AG10803 (cell line): ENCODE measurements around a stretch of chr3.

- RRBS = no CpG with 5 or more reads among the region's 18 CpGs
Observed at GRCh38 chr3:187412397-187412969, 44.3 kb downstream of the RTP4 start.

- RRBS = no CpG with 5 or more reads among the region's 3 CpGs
Observed at GRCh38 chr3:187537726-187538084, 132.5 kb downstream of the SST start.

DNA sequence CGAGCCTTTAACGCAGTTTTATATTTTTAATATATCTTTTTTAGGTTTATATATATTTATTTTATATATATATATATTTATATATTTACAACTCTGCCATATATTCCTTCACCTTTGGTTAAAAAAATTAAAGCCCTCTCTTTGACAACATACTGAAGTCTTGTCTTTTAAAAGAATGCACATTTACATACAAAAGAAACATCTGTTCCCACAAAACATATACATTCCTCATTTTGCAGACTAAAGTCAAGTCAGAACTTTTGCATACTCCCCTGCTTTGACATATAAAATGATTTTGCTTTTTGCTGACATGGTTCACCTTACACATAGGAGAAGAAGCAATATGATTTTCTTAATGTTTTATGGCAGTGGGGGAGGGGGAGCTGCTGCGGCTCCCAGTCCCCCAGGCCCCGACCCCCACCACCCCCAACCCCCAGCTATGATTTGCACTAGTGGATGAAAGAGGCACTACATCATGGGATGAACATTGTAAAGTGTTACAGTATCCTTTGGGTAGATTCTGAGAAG is 19.6 kb upstream of the RTP2 start:
- RRBS = no CpG with 5 or more reads among the region's 4 CpGs

GRCh38 chr3:187764229-187764547 is 18.9 kb upstream of the BCL6 start:
- RRBS = no CpG with 5 or more reads among the region's 5 CpGs

DNA sequence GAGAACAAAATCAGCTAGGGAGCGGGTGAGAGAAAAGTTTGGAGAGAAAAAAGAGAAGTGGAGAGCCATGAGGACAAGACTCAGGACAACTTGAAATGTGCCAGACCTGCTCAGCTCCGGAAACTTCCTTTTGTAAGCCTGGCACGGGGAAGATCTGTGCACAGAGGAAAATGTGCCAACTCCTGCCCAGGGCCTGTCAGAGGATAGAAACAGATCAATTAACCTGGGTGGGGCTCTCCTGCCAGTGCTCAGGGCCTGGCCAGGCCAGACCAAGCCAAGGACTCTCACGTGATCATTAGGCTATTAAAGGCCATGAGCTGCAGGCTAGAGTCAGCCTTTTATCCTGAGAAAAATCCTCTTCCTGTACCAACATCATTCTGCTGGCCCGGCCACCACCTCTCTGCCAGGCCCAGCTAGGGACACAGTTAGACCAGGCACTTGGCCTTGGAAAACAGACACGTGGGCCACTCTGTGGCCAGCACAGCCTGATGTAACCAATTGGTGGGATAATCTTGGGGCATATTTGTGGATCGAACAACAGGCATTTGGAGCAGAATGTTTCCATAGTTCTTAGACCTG is 50.3 kb upstream of the BCL6 start:
- RRBS = no CpG with 5 or more reads among the region's 7 CpGs

GRCh38 chr3:187862336-187862735 is 117.1 kb upstream of the BCL6 start:
- RRBS = 85% methylated on average over 3 of the region's 16 CpGs

DNA sequence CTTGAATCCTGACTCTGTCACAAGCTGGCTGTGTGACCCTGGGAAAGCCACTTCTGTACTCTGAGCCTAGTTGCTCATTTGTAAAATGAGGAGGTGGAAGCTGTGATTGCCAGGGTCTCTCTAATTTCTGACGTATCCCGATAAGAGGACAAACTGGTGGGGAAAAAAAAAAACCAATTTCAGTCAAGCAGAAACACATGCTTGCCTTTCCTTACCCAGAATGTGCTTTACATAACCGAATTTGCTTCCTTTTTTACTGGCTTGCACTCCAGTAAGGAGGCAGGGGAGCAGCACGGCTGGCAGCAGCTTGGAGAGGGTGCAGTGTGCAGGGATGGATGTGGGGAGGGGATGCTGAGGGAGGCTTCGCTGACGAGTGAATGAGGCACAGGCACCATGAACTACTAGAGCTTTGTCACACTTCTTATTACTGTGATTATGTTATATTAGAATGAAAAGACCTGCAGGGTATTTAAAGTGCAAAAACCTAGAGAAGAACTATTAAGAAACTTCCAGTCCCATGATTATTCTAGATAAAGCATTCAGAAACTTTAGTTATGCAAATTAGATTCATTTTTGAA is 186.8 kb upstream of the LPP start:
- RRBS = no CpG with 5 or more reads among the region's 6 CpGs

DNA sequence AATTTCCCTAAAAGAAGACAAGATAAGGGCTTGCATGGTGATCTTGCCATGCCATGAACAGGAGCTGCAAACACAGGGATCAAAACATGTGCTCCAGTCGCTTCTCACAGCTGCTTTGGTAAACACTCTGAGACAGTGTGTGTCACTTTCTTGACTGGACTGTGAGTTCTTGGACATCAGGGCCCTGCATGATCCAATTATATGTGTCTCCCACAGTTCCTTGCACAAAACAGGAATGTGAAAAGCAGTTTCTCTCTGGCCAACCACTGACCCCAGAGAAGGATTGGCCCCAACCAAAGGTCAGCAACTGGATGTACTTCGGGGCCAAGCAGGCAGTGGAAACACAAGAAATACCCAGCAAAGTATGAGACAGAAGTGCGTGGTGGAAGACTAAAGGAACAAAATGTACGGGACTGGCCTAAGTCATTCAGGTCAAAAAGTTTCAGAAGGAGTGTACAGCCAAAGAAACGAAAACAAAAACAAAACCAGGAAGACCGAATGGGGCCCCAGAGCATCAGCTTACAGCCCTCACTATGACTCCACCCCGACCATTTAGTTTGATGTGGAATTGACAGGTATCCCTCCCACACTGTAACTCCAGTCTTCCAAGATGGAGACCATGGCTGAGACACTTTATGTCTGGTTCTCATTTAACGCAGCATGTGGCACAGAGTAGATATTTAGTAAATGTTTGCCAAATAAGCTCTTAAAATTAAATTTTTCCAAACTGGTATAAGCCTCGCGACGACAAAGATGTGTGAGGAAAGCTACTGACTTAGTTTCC is 76.7 kb upstream of the LPP start:
- RRBS = no CpG with 5 or more reads among the region's 11 CpGs

GRCh38 chr3:188298975-188299729 is 145.2 kb downstream of the LPP start:
- RRBS = no CpG with 5 or more reads among the region's 14 CpGs

- RRBS = no CpG with 5 or more reads among the region's 3 CpGs
Observed at GRCh38 chr3:188316255-188316794, 162.4 kb downstream of the LPP start.

DNA sequence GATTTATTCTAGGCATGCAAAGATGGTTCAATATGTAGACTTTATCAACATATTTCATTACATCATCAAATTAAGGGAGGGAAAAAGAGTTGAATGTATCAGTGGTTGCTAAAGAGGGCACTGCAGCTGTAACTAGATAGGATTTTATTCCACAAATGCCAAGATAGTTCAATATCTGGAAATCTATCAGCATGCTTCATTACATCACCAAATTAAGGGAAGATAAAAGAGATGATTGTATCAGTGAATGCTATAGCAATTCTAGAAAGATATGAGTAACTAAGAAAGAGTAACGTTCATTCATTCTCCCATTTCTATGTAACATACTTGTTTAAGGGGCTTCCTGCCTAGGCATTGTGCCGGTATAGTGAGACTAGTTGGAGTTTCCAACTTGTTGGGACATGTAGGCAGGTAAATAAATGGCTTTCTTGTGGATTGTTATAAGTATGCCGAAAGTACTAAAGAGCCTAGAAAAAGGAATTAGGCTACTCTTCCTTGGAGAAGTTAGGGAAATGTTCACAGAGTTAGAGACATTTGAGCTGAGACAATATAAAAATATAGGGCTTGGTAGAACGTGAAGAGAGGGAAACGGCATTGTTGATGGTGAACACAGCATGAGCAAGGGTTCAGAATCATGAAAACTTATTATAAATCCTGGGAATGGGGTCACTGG is 248.5 kb downstream of the LPP start:
- RRBS = no CpG with 5 or more reads among the region's 5 CpGs

GRCh38 chr3:188467036-188467875 is 313.3 kb downstream of the LPP start:
- RRBS = no CpG with 5 or more reads among the region's 4 CpGs

GRCh38 chr3:188489666-188490098 is 335.7 kb downstream of the LPP start:
- RRBS = no CpG with 5 or more reads among the region's 1 CpG

DNA sequence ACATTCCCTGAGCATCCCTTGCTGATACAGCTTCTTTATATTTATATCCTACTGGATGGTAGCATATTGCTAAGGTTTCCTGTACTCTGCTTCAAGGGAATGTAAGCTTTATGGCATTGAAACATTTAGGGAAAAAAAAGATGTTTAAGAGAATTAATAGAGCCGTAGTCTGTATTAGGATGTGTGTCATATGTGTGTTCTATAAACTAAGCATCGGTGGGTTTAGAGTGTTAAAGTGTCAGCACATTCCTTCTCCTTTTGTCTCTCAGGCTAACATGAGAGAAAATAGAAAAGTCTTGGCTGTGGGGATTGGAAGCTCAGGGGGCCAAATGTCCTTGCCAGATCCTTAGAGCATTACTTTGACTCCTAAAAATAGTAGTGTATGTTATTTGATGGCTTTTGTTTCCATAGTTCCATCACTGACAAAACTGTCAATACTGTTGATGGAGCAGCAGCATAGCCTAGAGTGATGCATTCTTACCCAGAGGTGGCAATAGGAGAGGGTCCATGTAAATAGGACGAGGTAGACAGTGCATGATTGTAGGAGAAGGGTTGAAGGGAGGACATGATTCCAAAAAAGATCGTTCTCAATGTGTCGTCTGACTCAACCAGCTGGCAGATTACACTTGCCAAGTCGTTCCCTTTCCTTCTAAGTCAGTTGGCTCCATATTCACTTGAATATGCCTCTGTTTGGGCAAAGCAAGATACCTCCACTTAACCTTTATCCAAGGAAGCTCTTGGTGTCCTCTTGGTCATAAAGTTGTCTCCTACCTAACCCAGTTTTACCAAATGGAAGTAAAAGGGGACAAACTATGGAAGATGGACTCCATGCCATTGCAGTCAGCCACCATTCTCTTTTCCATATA is 282.7 kb upstream of the TPRG1 start:
- RRBS = no CpG with 5 or more reads among the region's 6 CpGs

GRCh38 chr3:188901123-188901622 is 270.6 kb upstream of the TPRG1 start:
- RRBS = no CpG with 5 or more reads among the region's 6 CpGs

DNA sequence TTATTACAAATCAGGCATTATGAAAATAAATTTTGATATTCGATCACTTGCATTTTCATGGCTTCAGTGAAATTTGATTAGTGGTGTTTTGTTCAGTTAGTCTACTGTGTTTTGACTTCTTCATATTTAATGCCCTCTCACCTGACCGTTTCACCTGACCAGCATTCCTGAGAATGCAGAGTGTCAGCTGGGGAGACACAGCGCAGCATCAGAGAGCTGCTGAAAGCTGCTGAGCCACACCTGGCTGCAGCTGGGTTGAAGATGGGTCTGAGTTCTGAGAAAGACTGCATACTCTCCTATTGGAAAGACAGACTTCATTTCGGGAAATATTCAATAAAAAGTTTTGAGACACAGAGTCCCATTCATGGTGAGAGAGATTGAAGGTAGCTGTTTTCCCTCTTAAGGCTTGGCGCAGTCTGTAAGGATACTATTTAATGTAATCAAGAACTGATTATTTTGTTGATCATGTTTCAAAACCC is 193.5 kb upstream of the TPRG1 start:
- RRBS = no CpG with 5 or more reads among the region's 5 CpGs

DNA sequence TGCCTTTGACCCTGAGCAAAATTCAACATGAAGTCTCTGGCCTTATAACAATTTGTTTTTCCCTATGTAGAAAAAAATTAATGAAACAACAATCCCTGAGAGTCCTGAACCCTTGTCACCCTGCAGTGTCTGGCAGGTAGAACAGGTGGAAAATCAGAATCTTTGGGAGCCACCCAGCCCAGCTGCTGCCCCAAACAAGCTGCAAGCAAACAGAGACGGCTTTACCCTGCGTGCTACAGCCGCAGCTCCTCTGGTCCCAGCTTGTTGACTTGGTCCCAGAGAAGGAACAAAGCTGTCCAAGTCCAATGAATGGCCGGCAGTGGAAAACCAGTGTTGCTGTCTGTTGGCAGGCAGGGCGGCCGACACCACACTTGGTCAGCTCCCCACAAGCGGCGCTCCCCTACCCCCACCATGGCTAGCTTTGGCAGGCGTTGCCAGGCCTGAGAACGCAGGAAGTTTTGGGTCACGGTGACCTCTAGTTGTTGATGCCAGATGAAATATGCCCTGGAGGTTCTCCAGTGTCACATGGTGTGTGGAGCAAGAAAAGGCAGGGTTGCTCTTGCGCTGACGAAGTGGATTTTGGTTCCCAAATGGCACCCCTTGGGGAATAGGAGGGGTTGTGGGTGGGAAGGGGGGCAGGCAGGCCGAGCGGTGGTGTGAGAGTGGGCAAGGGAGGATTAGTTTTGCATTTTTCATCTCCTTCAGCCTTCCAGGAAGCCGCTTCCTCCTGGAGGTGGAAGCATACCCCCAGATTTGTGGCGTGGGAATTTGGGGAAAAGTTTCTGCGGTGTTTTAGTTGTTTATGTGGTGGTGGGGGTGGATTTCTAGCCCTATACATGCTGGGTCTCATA is 72.8 kb upstream of the TPRG1 start:
- RRBS = no CpG with 5 or more reads among the region's 18 CpGs

- RRBS = no CpG with 5 or more reads among the region's 13 CpGs
Observed at GRCh38 chr3:189132224-189133243, 39.2 kb upstream of the TPRG1 start.

DNA sequence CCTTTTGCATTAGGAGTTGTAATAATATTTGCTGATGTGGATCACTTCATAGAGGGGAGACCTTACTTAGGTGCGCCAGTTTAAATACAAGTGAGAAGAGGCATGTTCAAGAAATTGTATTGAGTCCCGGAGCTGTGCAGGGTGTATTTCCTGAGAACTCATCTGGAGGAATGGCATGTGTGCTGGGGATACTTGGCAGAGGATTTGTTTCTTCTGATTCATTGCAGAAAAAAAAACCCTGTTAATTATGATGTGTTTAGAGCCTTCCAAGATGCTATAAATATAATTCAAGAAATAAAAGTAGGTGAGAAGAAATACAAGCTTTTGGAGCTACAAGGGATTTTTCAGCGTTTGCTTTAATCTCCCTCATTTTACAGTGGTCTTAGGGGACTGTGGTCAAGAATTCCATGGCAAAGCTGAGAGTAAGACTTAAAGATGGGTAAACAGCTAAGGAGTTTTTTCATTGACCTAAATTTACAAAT is 97.6 kb downstream of the TPRG1 start:
- RRBS = no CpG with 5 or more reads among the region's 3 CpGs

DNA sequence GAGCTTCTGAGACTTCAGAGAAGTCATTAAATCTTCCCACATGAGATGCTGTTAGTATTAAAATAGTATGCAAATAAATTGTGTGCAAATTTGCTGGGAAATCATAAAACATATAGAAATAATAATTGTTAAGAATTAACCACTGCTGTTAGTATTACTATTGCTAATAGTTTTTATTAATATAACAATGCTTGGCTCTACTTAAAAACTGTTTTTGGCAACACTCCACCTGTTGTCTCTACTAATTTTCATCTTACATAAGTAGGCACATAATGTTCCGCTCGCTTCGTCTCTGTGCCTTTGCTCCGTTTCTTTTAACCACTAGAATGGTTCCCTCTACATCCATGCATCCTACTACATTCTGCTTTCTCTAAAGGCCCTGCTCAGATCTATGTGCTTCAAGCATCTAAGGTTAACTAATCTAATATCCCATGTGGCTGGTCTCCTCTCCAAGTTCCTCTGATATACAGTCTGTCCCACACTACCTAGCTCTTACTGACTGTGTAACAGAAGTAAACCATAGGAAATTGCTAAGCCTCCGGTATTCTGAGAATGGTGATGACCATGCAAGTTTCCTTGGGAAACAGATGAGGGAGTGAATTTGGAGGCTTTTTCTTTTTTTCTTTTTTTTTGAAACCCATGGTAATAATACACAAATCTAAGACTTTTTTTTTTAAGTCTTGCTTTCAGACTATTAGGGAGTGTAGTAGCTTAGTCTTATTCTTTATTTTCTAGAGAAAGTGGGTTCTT is 138.3 kb downstream of the P3H2 start:
- RRBS = no CpG with 5 or more reads among the region's 5 CpGs